Metanephros (tissue), 2 donors: ENCODE measurements around a stretch of chr3.

- RAMPAGE, long total RNA: no peak
Measured at GRCh38 chr3:197113-198191, 889 bp downstream of the CHL1 start.

DNA sequence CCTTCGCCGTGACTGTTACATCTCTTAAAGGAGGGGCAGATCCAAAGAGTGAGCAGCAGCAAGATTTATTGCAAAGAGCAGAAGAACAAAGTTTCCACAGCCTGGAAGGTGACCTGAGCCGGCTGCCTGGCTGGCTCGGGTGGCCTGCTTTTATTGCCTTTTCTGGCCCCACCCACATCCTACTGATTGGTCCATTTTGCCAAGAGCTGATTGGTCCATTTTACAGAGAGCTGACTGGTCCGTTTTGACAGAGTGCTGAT is 338.9 kb downstream of the CHL1 start:
- RAMPAGE, long total RNA: no peak

DNA sequence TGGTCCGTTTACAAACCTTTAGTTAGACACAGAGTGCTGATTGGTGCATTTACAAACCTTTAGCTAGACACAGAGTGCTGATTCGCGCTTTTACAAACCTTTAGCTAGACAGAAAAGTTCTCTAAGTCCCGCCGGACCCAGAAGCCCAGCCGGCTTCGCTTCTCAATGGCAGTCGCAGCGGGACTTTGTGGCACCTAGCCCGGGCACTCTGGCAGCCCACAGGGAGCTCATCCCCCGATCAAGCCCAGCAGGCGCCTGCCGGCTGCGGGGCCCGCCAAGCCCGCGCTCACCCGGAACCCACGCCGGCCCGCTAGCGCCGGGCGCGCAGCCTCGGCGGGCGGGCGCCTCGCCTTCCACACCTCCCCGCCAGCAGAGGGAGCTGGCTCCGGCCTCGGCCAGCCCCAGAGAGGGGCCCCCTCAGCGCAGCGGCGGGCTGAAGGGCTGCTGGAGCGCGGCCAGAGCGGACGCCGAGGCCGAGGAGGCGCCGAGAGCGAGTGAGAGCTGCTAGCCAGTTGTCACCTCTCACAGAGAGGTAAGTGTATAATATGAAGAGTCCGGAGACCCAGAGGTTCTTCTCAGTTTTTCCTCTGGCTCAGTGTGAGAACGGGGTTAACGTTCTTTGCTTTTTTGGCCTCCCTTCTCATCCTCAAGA is 339.4 kb downstream of the CHL1 start:
- RAMPAGE, long total RNA: no peak

- RAMPAGE, long total RNA: no peak
Measured at GRCh38 chr3:2152958-2153491, 54.4 kb downstream of the CNTN4 start.

GRCh38 chr3:2861190-2861482 is 249.0 kb downstream of the IL5RA start:
- RAMPAGE, long total RNA: no peak

DNA sequence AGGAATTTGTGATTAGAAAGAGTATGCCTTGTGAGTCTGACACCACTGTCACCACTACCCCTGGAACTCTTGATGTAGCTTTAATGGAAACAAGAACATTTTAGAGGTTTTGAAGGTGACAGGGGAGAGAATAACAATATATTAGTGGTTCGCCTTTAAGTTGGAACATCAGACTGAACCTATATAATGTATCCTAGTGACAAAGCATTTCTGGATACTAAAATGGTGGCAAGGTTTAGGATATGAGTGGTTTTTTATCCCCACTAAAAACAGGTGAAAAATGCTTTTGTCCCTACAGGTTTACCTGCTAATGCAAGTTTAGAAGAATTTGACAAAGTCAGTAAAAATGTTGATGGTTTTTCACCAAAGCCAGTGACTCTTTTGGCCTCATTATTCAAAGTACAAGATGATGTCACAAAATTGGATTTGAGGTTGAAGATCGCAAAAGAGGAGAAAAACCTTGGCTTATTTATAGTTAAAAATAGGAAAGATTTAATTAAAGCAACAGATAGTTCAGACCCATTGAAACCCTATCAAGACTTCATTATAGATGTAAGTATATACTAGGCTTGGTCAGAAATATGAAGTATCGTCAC is 20.5 kb downstream of the TRNT1 start:
- RAMPAGE, long total RNA: no peak

- RAMPAGE, long total RNA: no peak
Measured at GRCh38 chr3:3191861-3192259, 12.4 kb upstream of the CRBN start.

GRCh38 chr3:4426579-4427430 is 40.3 kb downstream of the SUMF1 start:
- RAMPAGE, long total RNA: no peak

- RAMPAGE, long total RNA: no peak
Measured at GRCh38 chr3:4493645-4493969, 459 bp downstream of the ITPR1 start.

DNA sequence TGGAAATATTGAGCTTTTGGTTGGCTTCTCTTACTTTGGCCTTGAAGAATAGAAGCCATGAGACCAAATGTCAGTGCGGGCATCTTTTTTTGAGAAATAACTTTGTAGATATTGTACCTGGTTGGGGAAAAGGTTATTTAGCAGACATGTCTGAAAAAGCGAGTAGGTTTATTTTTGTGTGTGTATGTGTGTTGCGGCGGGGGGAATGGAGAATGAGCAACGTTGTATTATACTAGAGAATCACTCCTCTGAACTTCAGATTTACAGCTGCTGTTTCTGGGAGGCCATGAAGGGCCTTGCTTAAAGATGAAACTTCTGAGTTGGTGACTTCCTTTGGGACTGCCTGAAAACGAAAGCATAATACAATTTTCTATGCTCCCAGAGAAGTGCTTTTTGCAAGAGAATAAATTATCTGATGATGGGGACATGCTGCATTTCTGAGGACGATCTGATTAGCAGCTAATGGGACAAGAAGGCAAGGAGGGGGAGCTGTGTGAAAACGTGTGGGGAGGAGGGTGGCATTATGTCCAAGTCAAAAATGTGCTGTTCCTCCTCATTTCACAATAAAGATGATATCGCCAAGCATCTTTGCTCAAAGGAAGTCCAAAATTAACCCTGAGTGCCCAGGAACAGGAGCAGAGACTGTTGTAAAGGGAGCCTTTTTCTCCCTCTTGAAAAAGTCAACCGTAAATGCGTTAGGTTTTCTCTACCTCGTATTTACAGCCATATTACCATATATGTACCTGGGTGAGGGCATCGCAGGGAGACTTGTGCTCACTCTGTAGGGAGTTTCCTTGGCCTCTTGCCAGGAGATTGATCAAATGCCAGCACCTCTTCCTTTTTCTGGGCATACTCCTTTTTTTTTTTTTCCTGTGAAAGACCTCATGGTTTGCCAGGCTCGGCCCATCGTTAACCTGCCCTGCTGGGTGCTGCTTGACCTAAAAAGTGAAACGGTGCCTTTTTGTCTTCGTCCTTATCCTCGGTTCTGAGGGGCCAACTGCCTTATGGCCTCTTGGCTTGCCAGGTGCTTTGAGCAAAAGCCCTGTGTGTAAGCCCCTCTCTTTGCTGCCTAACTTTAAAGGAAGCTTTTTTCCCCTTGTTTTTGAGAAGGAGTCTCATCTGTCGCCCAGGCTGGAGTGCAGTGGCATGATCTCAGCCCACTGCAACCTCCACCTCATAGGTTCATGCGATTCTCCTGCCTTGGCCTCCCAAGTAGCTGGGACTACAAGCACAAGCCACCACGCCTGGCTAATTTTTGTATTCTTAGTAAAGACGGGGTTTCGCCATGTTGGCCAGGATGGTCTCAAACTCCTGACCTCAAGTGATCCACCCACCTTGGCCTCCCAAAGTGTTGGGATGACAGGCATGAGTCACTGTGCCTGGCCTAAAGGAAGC is 11.5 kb downstream of the ITPR1 start:
- RAMPAGE, long total RNA: no peak

DNA sequence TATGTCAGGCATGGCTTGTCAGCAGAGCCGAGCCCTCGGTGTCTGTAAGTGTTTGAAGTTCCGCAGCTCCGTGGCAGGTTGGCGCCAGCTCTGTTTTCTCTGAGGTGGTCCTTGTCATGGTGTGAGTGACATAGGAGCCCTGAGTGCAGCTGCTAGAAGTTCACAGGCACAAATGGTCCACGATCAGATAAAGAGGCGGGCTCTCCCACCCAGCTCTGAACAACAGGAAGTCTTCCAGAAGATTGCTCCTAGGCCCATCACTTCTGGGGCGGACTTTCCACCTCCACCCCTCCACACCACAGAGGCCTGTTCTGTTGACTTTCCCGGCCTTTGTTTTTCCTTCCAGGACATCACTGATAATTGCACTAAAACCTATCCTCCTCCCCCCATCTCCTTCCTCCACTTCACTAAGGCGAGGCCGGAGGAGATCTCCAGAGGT is 19.8 kb downstream of the ITPR1 start:
- RAMPAGE, long total RNA: no peak

DNA sequence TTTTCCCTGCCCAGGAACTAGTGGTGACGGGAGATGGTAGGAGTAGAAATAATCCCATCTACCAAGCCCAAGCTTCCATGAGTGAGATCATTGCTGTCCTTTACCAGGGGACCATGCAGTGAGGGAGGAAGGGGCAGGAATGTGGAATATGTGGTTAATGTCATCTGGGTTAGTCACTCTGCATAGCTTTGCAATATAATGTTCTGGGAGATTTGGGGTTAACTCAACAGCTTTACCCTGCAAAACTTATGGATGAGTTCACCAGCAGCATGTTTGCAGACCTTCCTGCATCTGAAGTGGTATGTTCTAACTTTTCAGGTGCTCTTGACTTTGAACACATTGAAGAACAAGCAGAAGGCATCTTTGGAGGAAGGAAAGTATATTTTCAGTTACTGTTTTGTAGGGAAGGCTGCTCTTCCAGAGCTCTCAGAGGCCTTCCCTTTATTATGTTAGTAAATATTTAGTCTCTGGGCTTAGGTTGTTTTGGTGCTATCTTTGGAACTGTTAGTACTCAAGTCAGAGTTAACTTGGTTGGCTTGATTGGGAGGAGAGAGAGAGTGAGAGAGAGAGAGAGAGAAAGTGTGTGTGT is 188.0 kb downstream of the ITPR1 start:
- RAMPAGE, long total RNA: no peak

GRCh38 chr3:4729374-4729707 is 236.2 kb downstream of the ITPR1 start:
- RAMPAGE, long total RNA: no peak

- RAMPAGE, long total RNA: no peak
Measured at GRCh38 chr3:4741202-4742131, 237.8 kb upstream of the BHLHE40 start.

DNA sequence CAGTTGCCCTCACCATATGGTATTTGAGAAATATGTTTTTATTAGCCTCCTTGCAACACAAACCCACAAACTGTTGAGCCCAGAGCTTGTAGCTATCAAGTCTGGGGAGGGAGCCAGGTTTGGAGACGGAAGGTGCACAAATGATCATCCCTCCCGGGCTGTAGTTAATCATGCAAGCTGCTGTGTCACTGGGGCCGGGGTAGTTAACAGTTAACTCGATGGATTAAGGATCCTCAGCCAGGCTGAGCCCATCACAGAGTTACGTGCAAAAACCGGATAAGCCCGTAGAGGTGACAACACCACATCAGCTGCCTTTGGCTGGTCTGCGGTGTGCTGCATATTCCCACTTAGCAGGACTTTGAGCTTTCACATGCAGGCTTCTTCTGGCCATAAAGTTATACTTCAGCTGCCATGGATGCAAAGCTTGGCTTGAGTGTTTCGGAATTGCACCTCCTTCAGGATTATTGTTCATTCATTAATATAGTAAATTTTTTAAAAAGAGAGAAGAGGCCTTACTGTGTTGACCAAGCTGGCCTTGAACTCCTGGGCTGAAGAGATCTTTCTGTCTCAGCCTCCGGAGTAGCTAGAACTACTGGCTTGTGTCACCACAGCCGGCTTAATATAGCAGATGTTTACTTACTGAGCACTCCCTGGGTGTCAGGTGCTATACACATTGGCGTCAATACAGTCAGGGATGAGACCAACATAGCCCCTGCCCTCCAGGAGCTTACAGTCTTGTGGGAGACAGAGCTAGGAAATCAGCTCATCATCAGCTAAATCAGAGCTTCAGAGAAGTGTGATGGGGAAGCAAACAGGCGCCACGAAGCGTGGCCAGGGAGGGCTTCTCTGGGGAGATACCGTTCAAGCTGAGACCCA is 226.8 kb upstream of the BHLHE40 start:
- RAMPAGE, long total RNA: no peak

- RAMPAGE, long total RNA: no peak
Measured at GRCh38 chr3:4828202-4828545, 151.1 kb upstream of the BHLHE40 start.

DNA sequence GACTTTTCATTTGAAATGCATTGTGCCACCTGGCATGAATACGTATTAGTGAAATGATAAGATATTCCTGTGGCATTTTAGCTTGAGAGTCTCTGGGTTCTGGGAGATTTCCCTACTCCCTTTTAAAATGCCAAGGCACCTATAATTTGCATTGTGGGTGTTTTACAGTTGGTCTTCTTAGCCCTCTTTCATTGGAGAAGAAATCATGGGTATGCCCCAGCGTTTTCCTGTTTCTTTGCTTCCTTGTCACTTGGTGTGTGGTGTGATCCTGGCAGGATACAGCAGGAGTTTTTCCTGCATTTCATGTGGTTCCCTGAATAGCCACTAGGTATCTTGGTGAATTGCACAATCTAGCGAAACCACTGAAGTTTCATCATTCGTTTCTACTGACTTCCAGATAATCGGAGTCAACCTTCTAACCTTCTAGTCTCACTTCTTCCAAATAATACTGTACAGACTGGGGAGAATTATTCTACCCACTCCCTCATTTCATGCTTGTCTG is 2.5 kb downstream of the BHLHE40 start:
- RAMPAGE, long total RNA: no peak

- RAMPAGE, long total RNA: no peak
Measured at GRCh38 chr3:5011312-5012330, 32.4 kb downstream of the BHLHE40 start.

- RAMPAGE, long total RNA: no peak
Measured at GRCh38 chr3:5039282-5039577, 60.0 kb downstream of the BHLHE40 start.

DNA sequence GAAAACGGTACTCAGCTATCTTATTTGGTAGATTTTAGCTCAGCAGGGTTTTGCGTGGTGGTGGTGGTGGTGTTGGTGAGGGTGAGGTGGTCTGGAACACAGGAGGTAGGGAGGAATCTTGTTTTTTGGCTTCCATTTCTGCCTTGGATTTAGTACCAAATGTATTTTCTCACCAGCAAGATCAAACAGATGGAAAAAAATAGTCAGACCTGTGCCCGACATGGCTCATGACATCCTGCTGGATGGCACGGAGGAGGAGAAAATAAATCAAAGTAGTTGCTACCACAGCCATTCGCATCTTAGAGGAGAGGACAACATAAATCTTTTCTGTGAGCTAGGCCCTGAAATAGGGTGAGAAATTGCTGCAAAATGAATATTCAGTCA is 69.3 kb upstream of the ARL8B start:
- RAMPAGE, long total RNA: no peak